UCH-1 (cell line): ENCODE results near the gene CEBPB.

DNA sequence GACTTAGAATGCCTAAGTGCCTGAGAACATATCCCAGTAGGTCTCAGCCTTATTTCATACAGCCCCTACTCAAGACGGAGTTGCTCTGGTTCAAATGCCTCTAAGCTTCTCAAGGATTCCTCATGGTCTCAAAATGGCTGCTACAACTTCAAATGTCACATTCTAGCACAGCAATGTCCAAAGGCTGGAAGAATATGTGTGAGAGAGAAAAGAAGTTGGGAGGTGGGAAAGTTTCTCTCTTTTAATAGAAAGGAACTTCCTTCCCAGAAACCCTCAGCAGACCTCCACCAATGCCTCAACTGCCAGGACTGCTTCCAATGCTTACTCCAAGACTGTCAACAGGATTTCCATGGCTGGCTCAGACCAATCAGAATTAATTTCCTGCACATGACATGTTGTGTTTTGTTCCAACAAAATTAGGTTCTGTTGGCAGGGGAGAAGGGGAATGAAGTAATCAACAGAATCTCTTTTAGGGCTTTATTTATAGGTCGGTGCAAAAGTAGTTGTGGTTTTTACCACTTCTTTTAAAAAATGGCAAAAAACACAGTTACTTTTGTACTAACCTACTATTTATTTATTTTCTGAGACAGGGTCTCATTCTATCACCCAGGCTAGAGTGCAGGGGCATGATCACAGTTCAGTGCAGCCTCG lies 46.4 kb upstream of the SLC9A8 start:
- RRBS: no CpG with 5 or more reads among the region's 3 CpGs

GRCh38 chr20:49890027-49890696 lies 25.2 kb downstream of the SPATA2 start:
- RRBS: no CpG with 5 or more reads among the region's 15 CpGs

DNA sequence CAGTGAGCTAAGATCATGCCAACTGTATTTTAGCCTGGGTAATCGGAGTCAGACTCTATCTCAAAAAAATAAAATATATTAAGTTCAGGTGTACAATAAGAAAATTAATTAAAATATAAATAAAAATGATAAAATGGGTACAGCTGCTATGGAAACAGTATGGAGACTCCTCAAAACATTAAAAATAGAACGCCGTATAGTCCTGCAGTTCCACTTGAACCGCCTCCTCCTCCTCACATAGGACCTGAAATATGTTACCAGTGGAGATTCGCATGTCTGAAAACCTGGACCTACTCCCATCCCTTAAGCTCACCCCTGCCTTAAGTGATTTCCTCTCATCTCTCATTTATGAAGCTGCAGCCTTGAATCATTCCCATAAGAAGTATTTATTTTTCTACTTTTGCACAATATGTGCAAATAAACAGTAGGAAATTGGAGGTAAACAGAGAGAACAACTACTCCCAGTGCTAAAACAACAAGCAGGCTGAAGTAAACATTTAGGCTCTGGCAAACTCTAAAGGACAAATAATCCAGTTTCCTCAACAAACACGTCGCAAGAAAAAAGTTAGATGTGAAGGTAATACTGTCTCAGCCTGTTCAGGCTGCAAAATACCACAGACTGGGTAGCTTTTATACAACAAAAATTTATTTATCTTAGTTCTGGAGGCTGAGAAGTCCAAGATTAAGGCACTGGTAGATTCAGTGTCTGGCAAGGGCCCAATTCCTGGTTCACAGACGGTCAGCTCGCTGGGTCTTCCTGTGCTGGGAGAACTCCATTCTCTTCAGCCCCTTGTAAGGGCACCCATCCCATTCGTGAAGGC lies 15.8 kb downstream of the SPATA2 start:
- RRBS: no CpG with 5 or more reads among the region's 10 CpGs

GRCh38 chr20:50084484-50084894 lies 28.5 kb downstream of the UBE2V1 start:
- RRBS: no CpG with 5 or more reads among the region's 3 CpGs

DNA sequence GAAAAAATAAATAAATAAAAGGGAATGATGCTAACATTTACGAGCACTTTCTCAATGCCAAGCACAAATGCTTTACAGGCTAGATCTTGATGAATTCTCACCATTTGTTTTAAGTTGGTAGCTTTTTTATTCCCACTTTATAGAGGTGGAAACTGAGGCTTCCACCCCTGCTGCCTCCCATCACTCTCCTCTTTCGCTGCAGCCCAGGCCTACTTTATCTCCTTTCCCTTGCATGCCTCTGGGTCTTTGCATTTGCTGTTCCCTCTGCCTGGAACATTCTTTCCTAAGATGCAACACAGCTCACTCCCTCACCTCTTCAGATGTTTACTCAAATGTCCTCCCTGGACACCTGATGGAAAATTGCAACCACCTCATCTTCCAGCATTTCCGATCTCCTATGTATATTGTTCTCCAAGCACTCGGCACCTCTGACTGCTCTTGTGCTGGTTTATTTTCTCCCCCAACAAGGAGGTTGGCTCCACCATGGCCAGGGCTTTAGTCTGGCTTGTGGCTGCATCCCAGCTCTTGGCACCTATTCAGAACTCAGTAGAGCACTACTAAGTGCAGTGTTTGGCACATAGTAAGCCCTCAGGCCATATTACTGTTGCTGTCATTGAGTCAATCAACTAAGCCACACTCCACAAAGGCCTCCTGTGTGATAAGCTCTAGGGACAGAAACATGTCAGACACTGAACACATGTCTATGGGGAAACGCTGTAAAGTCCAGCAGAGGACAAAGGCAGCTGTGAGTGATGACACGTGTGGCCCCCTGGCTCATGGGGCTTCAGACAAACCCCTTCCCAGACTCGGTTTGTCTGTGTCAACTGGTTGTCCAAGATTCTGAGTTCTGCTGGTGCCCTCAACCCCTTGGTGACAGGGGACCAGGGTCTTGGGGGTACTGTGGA lies 19.5 kb upstream of the UBE2V1 start:
- RRBS: no CpG with 5 or more reads among the region's 7 CpGs

- RRBS: 74% methylated on average over 2 of the region's 6 CpGs
These were observed 4.1 kb downstream of the PEDS1 start for GRCh38 chr20:50149397-50149799.

DNA sequence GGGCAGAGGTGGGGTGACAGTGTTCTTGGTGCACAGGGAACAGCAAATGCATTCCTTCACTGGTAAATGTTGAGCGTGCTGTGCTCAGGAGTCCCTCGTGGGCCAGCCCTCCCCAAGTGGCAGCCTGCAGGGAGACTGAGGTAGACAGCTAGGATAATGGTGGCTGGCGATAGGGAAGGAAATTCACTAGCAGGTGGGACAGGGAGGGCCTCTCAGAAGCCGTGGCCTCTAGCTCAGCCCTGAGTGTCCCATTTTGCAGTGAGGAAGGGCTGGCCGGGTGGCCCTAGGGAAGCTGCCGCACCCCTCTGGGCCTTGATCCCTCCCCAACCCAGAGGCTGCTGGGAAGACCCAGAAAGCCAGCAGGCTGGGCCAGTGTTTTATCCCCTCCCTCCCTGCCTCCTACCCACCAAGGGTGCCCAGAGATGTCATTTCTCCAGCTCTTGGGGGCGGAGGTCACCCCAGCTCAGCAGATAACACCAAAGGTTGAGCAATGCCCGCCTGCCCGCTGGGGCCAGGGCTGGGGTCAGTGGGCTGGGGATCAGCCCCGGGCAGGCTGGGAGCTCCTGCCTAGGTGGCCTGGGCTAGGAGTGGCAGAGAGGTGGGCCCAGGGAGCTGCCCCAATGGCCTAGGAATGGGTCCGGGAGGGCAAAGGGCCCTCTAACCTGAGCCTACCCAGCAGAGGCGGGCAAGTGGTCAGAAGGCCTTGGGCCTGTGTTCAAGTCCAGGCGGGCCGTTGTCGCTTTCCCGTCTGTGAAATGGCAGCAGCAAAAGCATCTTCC lies 1.7 kb upstream of the CEBPB start:
- RRBS: 96% methylated on average over 2 of the region's 16 CpGs

DNA sequence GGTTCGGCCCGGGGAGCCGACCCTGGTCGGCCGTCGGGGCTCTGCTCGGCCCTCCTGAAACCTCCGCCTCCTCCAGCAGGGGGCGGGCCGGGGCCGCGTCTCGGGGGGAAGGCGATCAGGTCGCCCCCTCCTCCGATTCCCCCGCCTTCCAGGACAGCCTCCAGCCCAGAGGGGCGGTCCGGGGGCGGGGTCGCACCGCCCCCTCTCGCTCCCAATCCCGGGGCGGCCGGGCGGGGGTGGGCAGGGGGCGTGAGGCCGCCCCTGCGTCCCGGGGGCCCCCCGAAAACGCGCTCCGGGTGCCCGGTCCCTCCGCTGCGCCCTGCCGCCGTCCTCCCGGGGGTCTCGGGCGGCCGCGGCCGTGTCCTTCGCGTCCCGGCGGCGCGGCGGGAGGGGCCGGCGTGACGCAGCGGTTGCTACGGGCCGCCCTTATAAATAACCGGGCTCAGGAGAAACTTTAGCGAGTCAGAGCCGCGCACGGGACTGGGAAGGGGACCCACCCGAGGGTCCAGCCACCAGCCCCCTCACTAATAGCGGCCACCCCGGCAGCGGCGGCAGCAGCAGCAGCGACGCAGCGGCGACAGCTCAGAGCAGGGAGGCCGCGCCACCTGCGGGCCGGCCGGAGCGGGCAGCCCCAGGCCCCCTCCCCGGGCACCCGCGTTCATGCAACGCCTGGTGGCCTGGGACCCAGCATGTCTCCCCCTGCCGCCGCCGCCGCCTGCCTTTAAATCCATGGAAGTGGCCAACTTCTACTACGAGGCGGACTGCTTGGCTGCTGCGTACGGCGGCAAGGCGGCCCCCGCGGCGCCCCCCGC lies at the start of gene CEBPB:
Gene CEBPB (plus strand): TSS at position 457 of the 812 bp plus-strand sequence.
- RRBS: 4% methylated on average over 50 of the region's 97 CpGs

GRCh38 chr20:50331563-50332414 lies 141.2 kb downstream of the CEBPB start:
- RRBS: no CpG with 5 or more reads among the region's 10 CpGs

GRCh38 chr20:50345819-50346164 lies 155.2 kb downstream of the CEBPB start:
- RRBS: no CpG with 5 or more reads among the region's 3 CpGs

DNA sequence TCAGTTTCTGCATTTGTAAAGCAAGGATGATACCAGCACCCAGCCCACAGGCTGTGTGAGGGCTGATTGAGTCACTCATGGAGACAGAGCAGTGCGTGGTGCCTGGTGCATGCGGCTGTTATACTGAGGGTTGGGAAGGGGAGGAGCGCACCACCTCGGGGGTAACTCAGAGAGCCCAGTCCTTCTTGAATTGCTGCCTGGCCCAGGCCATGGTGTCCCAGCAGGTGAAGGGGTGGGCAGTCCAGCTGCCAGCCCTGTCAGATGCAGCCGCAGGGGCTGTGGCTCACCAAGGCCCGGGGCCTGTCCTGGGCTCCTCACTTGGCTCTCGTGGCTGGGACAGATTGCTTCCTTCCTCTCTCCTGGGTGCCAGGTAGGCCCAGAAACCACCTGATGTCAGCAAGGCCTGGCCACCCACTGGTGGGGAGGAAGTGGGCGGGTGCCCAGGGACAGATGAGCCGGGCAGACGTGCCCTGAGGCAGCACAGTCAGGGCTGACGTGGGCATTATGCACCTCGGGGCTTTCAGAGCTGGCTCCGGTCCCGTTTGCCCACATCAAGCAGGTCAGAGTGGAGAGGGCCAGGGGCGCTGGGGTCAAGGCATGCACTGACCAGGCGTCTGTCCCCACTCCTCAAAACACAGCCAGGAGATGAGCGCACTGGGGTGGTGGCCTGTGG lies 133.4 kb upstream of the PTPN1 start:
- RRBS: 49% methylated on average over 4 of the region's 17 CpGs

DNA sequence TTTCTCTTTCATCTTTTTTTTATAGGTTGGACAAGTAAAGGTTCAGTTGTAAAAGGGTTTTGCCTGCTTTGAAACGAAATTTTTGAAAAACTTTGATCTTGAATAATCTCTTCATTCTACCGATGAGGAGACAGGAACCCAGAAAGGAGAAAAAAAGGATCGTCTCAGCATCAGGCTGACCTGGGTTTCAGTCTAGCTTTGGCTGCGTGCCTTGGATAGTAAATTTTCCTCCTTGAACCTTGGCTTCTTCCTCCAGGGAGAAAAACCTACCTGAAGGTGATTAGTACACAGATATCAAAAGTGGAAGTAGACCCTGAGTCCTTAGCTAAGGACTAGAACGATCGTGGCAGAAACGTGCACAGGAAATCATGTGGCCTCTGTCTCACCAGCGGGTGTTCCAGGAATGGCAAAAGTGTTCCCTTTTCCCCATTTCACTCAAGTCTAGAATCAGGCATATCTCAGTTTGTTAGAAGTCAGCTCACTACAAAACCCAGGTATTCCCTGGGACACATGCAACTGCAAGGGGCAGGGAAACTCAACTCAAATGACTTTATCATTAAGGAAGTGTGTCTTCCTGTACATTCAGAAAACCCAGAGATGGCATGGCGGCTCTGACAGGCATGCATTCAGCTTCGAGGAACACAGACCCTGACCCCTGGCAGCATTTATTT lies 128.1 kb upstream of the PTPN1 start:
- RRBS: no CpG with 5 or more reads among the region's 10 CpGs

DNA sequence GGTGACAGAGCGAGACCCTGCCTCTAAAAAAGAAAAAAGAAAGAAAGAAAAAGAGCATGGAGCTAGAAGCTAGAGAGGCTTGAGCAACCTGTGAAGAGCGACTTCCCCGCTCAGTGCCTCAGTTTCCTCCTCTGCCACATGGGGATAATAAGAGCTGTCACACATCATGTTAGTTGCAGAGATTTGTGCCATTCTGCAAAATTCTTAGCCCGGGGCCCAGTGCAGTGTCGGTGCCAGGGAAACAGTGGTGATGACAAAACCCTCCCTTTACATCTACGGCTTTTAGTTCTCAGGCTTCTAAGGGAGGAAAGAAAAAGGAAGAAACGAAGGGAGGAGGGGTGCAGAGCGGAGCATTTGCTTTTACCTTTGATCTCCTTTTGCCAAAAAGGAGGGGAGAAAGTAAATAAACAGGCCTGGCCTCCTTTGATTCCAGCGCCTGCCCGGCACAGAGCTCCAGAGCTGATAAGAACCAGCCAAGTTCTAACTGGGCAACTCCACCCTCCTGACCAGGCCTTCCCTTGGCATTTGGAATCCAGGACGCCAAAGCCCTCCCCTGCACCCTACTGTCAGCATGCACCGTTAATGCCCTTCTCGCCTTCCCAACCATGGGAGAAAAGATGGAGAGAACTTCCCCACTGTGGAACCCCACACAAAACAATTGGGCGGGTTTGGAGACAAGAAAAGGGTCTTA lies 120.9 kb upstream of the PTPN1 start:
- RRBS: no CpG with 5 or more reads among the region's 14 CpGs

DNA sequence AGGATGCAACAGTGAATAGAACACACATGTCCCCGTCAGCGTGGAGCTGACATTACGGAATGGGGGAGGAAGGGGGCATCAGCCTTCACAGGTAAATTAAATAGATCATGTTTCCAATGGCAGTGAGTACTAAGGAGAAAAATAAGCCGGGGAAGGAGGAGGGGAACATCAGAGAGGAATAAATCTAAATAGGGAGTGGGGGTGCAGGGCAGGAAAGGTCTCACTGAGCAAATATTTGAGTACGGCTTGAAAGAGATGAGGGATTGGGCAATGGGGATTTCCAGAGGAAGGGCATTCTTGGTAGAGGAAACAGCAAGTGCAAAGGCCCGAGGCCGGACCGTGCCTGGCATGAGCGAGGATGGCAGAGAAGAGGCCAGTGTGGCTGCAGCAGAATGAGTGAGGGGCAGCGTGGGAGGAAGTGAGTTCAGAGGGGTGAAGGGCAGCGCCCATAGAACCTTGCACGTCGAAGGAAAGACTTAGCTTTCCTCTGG lies 110.1 kb upstream of the PTPN1 start:
- RRBS: no CpG with 5 or more reads among the region's 13 CpGs

- RRBS: no CpG with 5 or more reads among the region's 8 CpGs
These were observed 82.5 kb upstream of the PTPN1 start for GRCh38 chr20:50427706-50428158.

GRCh38 chr20:50455387-50456169 lies 54.6 kb upstream of the PTPN1 start:
- RRBS: no CpG with 5 or more reads among the region's 15 CpGs

GRCh38 chr20:50646409-50646872 lies 44.9 kb downstream of the RIPOR3 start:
- RRBS: no CpG with 5 or more reads among the region's 1 CpG

- RRBS: 2% methylated on average over 32 of the region's 53 CpGs
These were observed 547 bp upstream of the PARD6B start for GRCh38 chr20:50730828-50731238.

DNA sequence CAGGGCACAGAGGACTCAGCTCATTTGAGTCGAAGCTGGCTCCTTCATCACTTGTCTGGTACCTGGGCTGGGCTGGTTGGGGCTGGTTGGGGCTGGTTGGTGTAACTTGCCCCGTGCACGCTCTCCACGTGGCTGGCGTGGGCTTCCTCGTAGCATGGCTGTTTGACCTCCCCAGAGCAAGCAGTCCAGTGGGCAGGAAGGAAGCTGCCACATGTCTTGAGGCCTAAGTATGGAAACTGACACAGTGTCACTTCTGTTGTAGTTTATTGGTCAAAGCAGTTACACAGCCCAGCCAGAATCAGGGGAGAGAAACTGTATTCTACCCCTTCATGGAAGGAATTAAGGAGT lies 27.2 kb downstream of the BCAS4 start:
- RRBS: no CpG with 5 or more reads among the region's 6 CpGs

DNA sequence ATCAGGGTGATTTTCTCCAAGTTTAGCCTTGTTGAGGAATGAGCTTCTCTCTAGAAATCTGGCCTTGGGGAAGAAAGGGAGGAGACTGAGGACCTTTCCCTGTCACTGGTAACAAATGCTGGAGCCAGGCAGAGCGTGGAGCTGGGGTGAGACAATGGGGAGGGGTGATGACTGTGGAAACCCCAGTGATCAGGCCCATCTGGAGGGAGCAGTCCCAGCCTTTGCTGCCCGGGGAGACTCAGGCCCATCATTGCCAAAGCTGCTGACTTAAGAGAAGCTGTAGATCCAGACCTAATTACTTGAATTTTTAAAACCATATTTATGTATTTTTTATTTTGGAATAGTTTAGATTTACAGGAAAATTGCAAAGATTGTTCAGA lies 31.3 kb downstream of the BCAS4 start:
- RRBS: no CpG with 5 or more reads among the region's 2 CpGs